Measurements from ENCODE around the genes NEIL1 and ETFA.

GRCh38 chr15:75069340-75070061, 46.1 kb downstream of the PPCDC start:
- PRO-cap, result no peak

- PRO-cap, result no peak
Observed at GRCh38 chr15:75177804-75178054, 24.0 kb upstream of the C15orf39 start.

DNA sequence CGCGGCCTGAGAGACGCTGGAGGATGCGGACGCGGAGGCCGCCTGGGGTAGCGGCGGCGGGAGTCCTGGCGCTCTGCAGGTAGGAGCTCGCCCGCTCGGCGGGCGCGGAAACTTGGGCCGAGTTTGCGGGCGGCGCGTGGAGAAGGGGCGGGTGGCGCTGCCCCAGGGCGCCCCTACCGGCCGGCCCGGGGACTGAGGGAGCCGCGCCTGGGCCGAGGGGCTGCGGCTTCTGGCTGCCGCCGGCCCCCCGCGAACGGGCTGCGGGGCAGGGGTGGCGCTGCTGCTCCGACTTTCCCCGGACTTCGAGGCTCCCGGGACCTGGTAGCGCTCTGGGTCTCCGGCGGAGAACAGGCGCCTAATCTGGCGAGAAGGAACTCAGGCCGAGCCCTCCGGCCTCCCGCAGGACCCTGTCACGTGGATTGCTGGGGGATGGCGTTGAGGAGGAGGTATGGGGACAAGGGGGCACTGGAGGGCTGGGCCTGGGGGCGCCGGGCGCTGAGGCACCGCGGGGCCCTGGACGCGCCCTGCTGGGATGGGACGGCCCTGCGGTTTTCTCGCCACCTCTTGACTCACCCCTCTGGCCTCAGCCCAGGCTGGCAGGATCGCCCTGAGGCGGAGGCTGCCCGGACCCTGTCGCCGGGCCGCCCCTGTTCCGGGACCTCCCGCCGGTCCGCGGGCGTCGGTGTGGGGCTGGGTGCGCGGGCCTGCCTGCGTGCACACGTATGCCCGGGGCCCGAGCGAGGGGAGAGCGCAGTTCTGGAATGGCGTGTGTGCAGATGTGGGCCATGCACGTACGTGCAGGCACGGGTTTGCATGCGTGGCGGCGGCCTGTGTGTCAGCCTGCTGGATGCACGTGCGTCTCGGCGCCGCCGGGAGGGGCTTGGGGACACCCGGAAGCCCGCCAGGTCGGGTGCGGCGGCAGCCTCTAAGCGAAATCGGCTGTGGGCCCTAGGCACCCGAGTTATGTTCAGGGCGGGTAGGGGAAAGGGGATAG, 596 bp downstream of the C15orf39 start:
- PRO-cap, result unidirectional peak, plus-strand start at position 199 of the sequence; bidirectional peak, plus-strand start at position 894 of the sequence, minus-strand start at position 770 of the sequence

GRCh38 chr15:75210979-75211685, 9.4 kb downstream of the C15orf39 start:
- PRO-cap, result no peak

GRCh38 chr15:75346740-75347759, at the start of gene NEIL1:
Gene NEIL1, plus strand, starts transcription at chr15:75347039.
- PRO-cap, result no peak

DNA sequence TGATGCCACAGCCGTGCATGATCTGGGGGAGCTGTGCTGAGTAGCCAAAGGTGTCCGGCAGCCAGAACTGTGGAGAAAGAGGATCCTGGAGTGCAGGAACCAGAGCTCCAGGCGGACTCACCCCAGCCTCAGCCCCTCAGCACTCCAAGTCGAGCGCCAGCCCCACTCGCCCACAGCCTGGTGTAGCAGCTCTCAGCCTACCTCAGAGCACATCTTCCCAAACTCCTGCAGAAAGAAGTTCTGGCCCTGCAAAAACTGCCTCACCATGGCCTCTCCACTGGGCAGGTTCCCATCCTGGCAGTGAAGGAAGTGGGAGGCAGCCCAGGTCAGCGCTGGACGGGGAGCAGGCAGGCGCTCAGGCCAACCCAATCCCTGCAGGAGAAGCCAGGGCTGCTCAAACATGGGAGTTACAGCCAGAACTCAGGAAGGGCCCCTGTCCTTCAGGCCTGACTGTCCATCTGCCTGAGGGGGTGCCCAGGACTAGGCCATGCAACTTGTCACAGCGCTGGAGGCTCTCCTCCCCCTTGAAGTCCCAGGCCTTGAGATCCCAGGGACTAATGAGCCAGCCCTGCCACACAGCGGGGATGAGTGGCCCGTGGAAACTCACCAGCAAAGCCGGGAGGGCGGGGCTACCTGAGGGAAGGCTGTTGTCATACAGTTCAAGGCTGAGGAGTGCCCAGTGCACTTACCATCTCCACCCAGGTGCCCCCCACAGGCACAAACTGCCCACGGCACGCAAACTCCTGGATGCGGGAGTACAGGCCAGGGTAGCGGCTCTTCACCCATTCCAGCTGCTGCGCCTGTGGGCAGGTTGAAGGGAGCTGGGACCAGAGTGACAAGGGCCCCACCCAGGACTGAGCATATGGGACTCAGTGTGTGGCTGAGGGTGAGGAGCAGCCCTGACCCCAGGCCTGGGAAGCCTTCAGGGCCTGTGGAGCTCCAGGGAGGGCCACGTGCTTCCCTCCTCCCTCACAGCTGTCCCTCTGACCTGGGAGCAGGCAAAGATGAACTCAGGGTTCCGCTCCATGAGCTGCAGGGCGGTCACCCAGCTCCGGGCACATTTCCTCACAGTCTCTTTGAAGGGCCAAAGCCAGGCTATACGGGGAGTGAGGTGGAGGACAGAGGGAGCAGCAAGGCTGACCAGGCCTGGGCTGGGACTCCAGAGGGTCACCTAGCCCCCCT, 6.4 kb downstream of the MAN2C1 start:
- PRO-cap, result no peak

GRCh38 chr15:75369100-75369317, 602 bp upstream of the MAN2C1 start:
- PRO-cap, result no peak

DNA sequence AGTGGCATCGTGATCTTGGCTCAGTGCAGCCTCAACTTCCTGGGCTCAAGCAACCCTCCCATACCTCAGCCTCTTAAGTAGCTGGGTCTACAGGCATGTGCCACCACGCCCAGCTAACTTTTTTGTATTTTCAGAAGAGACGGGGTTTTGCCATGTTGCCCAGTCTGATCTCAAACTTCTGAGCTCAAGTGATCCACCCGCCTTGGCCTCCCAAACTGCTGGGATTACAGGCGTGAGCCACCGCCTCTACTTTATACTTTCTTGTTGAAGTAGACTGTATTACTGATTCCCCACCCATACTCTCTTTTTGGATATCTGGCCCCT, 17.6 kb upstream of the MAN2C1 start:
- PRO-cap, result no peak

- PRO-cap, result no peak
Observed at GRCh38 chr15:75389597-75390092, 21.2 kb upstream of the MAN2C1 start.

DNA sequence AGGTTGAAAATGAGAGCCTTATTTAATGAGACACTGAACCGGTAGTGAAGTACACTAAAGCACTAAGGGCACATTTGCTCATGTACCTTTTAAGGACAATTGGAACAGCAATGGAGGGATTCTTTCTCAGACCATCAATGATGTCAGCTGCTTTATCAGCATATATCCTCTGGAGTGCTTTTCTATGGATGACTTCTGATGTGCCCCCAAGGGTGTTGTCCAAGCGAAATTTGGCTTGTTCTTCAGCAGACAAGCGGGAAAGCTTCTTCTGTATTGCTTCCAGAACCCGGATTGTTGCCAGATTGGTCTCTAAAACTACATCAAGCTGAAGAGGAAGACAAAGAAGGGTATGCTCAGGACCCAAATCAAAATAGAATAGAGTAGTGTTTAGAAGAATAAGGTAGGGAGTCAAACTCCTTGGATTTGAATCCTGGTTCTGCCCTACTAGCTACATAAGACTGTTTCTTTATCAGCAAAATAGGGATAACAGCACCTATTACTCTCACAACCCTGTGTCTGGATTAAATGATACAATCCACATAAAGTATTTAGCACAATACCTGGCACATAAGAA, 27.9 kb upstream of the MAN2C1 start:
- PRO-cap, result no peak

GRCh38 chr15:75577861-75578117, 1.3 kb downstream of the PTPN9 start:
- PRO-cap, result unidirectional peak, plus-strand start at chr15:75578070

DNA sequence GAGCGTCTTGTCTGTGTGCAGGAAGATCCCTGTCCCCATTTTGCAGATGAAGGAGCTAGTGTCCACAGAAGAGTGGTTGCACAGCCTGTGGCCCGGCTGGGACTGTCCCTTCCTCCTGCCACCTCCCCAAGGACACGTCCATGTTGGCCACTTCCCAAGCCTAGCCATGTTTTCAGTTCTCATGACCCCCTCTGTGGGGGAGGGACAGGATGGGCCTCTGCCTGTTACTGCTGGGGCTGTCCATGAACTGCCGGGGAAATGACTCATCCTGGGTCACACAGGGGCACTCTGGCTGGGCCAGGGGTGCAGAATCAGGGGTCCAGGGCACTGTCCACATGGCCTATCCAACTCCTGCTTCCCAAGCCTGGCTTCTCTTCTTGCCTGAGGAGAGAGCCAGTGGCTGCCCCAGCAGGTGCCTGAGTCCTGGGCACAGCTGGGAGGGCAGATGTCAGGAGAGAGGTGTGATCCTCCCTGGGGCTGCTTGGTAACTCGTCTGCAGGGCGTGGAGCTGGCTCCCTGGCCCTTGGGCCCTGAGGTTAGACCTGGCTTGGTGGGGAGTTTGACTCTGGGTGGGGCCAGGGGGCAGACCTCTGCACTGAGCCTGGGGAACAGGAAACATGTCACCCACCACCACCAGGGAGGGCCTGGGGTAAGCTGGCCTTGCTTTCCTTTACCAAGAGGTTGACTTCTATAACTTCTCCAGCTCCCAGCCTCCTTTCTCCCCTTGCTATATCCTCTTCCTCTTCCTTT, 3.7 kb downstream of the SNX33 start:
- PRO-cap, result no peak

- PRO-cap, result no peak
Observed at GRCh38 chr15:75836932-75837464, 6.2 kb upstream of the UBE2Q2 start.

DNA sequence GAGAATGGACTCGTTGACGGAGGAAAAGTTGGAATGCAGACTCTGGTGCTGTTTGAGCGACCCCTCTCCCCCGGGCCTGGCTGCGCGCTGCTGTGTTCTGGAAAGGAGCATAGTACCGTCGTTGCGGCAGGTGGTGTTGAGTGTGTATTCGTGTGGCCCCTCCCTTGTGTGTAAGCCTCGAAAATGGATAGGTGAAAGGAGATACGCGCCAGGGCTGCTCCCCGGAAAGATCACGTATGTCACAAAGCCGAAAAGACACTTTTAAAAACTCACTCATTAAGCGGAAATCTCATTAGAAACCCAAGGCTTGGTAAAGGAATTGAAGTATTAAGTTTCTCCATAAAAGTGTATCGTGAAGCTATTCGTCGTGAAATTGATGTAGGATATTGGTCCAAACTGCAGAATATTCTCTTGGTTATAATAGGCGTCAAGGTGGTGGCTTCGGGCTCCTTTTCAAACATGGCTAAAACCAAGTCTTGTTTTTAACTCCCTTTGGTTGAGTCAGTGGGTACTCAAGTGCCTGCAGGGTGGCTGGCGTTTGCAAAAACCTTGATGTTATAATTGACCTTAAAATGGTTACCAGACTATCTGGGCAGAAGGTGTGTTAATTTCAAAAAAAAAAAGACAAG, 1.2 kb downstream of the UBE2Q2 start:
- PRO-cap, result no peak

GRCh38 chr15:76177709-76178233, 118.0 kb downstream of the TMEM266 start:
- PRO-cap, result no peak

GRCh38 chr15:76196946-76197442, 114.3 kb downstream of the ETFA start:
- PRO-cap, result no peak

DNA sequence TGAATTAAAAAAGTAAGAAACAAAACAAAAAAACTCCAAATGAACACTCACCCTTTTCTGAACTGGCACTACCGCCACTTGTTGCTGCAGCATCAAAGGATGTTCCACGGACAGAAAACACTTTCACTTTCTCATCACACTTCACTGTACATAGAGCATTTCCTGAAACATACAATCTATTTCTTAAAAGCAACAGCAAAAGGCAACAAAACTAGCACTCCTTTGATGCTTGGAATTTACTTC, 25.0 kb downstream of the ETFA start:
- PRO-cap, result no peak

DNA sequence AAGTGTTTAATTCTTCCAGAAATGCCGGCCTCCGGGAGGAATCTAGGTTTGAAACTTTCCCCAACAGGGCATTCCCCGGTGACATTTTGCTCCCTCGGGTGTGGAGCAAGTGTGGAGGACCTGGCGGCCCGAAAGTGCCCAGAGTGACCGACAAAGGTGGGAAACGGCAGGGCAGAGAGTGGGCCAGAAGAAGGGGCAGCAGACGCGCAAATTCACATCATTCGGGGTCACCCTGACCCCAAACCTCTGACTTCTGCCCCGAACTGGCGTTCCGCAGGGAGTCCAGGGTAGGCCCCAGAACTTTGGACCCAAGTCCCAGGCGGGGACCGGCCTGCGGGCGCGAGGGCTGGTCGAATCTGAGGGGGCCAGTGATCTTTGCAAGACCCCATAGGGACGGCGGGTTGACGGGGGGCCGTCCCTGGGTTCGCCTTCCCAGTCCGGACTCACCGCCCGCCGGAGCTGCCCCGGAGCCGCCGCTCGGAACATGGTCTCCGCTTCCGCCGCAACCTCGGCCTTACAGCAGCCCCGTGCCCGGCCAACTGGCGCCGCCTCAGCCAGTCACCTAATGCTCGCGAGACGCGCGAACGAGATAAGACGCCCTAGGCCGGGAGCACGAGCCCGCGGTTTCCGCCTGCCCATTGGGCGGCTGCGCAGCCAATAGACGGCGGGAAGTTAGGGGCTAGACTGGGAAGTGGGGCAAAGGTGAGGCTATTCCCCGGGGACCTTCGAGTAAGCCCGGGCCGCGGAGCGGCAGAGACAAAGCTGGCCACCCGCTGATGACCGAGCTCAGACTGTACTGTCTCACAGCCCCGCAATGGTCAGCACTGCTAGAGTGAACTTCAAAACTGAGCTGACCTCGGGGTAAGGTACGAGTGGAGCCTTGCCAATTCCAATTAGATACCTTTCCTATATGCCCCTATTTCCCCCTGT, at the start of gene ETFA:
TSS of gene ETFA (minus strand) at position 567 of the 930 bp plus-strand sequence.
- PRO-cap, result bidirectional peak, plus-strand start at position 759 of the sequence, minus-strand start at position 541 of the sequence

- PRO-cap, result no peak
Observed at GRCh38 chr15:76312763-76313210, 1.5 kb upstream of the ETFA start.

GRCh38 chr15:76979365-76979784, 15.6 kb upstream of the PSTPIP1 start:
- PRO-cap, result no peak

All from parotid gland (tissue), 1 donor.